Amniotic epithelial cell (primary cell): ENCODE data around the genes LGALS4, HNRNPL, FBXO17, LRFN1 and TIMM50.

DNA sequence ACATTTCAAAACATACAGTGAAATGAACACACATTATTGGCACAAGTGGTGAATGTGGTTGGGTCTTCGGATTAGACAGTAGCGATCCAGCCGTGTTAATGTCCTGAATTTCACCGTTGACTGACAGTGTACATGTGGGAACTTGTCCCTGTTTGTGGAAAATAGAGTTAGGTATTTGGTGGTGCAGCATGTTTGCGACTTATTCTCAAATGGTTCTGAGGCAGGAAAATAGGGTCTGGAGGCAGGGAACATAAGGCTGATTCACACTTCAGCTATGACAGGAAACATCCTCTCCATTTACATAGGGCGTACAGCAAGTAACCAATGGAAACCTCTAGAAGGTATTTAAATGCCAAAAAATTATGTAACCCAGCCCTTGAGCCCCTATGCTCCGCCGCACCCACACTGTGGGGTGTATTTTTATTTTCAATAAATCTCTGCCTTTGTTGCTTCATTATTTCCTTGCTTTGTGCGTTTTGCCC lies 4.2 kb downstream of the LGALS7B start:
- RRBS: no CpG with 5 or more reads among the region's 9 CpGs

DNA sequence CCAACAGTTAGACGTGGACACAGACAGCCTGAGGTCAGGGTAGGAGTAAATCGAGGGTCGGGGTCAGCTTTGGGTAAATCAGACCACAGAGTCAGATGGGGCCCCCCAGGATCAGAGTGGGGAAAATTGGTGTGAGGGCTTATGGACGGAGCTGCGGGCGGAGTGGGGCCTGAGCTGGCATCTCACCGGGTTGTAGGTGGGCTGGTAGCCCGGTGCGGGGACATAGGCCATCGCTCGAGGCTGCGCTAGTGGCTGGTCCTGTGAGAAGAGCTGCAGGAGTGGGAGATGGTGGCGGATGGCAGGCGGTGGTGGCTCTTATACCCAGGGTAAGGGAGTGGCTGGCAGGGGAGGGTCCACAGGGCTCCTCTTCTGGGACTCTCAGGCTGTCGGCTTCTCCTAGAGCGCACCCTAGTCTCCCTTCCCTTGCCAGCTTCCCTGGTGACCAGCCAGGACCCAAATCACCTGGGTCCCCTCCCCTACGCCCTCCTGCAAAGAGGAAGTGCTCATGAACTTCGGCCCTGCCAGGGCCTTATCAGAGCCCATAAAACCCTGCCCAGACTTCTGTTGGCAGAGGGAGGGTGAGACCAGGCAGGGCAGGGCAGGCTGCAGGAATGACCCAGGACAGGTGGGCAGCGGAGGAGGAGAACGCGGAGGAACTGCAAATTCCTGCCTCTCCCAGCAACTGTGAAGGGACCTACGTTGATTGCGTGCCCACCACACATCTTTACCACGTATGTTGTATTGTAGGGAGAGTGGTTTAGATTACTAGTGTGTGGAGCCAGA lies at the start of gene LGALS4:
LGALS4 (minus strand) TSS at position 290 of the 783 bp plus-strand sequence.
- RRBS: no CpG with 5 or more reads among the region's 24 CpGs

DNA sequence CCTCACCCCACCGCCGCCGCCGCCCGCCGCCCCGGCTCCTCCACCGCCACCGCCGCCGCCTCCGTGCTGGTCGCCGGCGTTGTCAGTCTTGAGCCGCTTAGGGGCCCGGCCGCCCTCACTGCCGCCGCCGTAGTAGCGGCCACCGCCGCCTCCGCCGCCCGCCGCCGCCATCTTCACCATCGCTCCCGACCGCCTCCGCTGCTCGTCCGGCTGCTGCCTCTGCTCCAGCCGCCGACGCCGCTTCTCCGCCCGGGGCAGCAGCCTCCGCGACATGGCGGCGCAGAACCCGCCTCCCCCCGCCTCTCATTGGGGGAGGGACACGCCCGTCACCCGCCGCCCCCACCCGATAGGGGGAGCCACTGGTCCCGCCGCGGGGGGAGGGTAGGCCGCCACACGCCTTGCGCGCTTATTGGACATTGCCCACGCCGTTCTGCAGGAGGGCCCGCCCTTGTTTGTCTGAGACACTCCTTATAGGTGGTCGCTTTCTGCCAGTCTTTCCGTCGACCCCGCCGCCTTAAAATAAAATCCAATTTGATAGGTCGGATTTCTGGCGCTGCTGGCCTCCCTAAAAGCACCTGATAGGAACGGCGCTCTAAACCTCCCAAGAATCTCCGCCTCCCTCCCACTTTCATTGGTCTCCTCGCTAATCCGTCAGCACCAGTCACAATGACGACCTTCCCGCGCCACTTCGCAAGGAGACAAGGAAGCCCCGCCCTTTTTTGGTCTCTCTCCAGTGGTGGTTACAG lies at the start of gene HNRNPL:
HNRNPL (minus strand) TSS at position 293 of the 746 bp plus-strand sequence.
- RRBS: 2% methylated on average over 19 of the region's 79 CpGs

- RRBS: no CpG with 5 or more reads among the region's 9 CpGs
These were observed 921 bp upstream of the HNRNPL start for GRCh38 chr19:38850740-38851074.

DNA sequence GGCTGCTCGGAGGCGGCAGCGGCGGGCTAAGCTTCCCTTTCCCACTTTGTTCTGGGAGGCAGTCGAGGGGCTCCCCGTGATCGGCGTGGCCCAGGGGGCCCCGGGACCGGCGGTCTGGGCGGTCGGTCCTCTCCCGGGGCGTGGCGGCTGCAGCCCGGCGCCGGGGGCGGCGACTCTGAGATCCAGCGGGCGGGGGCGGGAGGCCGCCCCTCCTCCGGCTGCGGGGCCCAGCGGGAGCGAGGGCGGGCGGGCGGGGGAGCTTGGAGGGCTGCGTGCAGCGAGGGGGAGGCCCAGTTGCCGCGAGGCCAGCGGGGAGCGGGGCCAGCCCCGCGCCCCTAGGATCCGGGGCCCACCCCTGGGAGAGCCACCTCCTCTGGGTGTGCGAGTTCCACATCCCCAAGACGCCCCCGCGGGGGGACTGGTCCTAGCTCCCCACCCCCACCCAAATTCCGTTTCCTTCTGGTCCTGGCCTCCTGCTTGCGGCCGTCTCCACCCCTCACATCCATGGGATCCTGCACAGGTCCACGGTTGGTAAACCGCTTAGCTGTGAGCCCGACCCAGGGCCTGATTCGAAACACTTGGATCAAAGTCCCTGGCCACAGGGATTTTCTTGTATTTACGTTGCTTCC lies at the start of gene FBXO17:
FBXO17 (minus strand) TSS at position 151 of the 629 bp plus-strand sequence.
- RRBS: 2% methylated on average over 8 of the region's 53 CpGs

GRCh38 chr19:39038108-39038699 lies 5.9 kb upstream of the FBXO27 start:
- RRBS: no CpG with 5 or more reads among the region's 18 CpGs

- RRBS: no CpG with 5 or more reads among the region's 23 CpGs
These were observed 30.9 kb downstream of the PAK4 start for GRCh38 chr19:39156268-39157124.

DNA sequence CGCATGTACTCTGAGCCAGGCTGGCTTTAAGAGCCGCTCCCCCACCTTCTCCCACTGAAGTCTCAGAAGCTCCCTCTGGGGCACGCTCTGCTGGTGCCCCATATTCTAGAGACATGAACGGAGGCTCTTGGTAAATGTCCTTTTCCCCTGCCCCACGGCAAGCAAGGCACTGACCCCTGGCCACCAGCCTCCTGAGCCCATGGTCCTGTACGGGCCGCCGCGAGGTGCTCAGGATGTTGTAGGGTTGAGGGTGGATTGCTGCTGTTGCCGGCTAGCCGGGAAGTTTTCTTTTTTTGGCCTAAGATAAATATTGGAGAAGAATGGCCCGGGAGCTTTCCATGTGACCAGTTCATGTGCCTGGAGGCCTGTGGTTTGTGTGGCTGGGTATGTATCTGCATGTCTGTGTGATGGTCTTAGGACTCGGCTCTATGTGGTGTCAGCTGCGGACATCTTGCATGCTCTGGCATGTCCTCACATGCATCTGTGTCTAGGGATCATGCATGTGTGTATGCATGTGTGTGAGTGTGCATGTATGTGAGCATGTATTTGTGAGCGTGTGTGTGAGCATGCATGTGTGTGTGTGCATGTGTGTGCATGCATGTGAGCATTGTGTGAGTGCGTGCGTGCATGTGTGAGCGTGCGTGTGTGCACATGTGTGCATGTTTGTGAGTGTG lies 32.1 kb downstream of the PAK4 start:
- RRBS: 0% methylated on average over 1 of the region's 19 CpGs

DNA sequence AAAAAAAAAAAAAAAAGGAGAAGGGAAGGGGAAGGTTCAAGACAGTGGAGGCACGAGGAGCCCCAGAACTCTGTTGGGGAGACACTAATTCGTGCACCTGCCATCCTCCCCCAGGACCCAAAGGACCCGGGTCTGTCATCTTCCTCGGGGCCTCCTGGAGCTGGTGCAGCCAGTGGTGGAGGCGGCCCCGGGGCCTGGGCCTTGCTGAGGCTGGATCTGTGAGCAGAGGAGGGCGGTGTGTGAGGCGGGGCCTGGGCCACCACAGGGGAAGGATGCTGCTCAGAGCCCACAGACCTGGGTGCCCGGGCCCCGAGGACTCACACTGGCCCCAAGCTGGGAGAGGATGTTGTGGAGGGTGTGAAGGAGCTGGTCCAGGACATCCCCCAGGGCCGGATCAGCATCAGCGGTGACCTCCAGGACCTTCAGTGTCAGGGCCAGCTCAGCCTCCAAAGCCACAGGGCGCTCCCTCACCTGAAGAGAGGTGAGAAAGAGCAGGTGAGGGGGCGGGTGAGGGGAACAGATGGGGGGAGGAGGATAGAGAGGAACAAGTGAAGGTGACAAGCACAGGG lies 8.2 kb downstream of the IFNL3 start:
- RRBS: 67% methylated on average over 7 of the region's 14 CpGs

GRCh38 chr19:39320516-39321388 lies at the start of gene LRFN1:
TSS of gene LRFN1 (minus strand) at chr19:39320863.
- RRBS: 2% methylated on average over 42 of the region's 102 CpGs

- RRBS: no CpG with 5 or more reads among the region's 3 CpGs
These were observed 6.7 kb downstream of the SAMD4B start for GRCh38 chr19:39348782-39349525.

DNA sequence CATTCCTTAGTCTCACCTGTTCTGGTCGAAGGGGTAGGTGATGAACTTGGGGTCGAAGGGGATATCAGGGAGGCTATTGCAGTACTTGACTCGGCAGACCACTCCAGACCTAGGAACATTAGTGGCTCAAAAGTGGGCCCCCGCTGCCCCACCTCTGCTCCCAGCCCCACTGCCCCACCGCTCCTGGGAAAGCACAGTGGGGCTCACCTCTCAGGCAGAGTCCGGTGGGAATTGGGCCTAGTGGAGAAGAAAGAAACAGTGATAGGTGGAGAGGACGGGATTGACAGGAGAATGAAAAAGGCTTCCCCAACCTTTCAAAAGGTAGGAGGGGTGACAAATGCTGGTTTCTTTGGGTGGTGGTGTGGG lies 870 bp downstream of the PAF1 start:
- RRBS: no CpG with 5 or more reads among the region's 7 CpGs

GRCh38 chr19:39415402-39415878 lies 3.0 kb downstream of the PLEKHG2 start:
- RRBS: no CpG with 5 or more reads among the region's 18 CpGs

DNA sequence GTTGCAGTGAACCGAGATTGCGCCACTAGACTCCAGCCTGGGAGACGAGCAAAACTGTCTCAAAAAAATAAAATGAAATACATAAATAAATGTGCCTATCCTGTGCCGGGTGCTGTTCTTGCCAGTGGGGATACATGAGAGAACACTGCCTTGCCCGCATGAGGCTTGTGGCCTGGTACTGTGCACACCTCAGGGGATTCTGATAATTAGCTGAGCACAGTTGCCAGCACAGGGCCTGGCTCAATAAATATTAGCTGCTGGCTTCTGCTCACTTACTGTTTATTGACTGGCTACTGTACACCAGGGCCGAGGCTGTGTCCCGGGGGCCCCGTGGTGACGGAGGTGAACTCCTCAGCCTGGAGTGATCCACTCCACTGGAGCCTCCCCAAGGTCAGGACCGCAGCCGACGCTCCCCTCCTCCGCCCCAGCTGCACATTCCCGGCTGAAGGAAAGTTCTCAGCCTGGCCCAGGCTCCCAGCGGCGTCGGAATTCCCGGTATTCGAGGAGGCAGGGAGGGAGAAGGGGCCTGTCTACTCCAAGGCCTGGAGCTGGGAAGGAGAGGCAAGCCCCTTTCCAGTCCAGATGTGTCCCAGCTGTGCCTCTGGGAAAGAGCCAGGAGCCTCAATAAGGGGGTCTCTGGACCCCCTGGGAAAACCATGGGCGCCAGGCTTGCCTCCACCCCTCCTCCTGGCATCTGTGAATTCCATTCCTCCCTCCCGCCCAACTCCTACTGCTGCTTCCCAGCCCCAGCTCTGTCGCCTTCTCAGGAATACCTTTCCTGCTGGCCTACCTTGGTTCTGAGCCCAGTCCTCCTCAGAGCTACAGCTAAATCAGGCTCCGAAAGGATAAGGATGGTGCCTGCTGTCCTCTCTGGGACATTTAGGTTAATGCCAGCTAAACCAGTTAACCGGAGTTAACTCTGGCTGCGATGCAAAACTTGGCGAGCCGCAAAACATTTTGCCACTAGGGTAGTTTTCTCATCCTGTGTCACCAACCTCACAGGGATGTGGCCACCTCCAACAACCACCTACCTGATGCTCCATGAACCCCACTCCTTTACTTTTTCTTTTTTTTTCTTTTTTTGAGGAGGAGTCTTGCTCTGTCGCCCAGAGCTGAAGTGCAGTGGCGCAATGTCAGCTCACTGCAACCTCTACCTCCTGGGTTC lies 7.2 kb downstream of the RPS16 start:
- RRBS: 5% methylated on average over 5 of the region's 29 CpGs

DNA sequence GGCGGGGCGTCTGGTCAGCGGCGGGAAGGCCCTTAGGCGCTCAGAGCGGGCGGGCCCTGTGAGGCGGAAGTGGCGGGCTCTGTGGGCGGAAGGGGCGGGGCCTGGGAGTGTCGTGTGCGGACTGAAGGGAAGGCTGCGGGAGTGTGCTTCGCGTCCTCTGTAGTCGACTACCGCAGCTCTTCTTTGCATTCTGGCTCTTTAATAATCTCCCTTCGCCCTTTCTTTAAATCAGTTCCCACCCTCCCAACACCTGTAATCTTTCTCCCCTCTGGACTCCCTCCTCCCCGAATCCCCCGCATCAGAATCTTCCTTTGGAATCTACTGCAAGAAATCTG lies 269 bp upstream of the RPS16 start:
- RRBS: no CpG with 5 or more reads among the region's 21 CpGs

GRCh38 chr19:39480316-39481404 lies at the start of gene TIMM50:
TSS of gene TIMM50 (plus strand) at chr19:39480838.
- RRBS: 2% methylated on average over 21 of the region's 68 CpGs

- RRBS: 6% methylated on average over 32 of the region's 101 CpGs
These were observed 7.8 kb upstream of the SELENOV start for GRCh38 chr19:39506822-39507798.

DNA sequence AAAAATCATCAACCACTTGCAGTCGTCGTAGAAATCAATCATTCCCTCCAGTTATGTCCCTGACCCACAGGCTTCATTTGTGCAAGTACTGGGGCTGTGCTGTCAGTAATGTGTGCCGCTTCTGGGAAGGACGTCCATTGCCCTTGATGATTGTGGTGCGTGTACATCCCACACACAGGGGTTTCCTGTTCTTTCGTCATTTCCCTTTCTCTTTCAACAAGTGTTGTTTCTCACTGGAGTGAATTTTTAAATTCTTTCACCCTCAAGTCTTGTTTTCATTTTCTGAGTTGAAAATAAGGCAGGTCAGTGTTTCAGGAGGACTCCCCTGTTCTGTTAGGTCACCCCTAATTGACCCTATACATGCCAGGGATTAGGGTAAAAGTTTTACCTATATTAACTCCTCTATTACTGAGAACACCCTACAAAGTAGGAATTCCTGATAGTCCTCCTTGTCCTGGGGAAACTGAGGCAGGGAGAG lies 1.6 kb downstream of the LGALS14 start:
- RRBS: no CpG with 5 or more reads among the region's 6 CpGs

- RRBS: no CpG with 5 or more reads among the region's 66 CpGs
These were observed 45.5 kb upstream of the FBL start for GRCh38 chr19:39891458-39892393.

- RRBS: no CpG with 5 or more reads among the region's 7 CpGs
These were observed 27.3 kb upstream of the PSMC4 start for GRCh38 chr19:39943649-39943990.